Mammary microvascular endothelial cell (primary cell): ENCODE results near the gene MYOT.

GRCh38 chr5:135376428-135377062, 22.5 kb downstream of the MACROH2A1 start:
- RAMPAGE, long total RNA, result no peak

DNA sequence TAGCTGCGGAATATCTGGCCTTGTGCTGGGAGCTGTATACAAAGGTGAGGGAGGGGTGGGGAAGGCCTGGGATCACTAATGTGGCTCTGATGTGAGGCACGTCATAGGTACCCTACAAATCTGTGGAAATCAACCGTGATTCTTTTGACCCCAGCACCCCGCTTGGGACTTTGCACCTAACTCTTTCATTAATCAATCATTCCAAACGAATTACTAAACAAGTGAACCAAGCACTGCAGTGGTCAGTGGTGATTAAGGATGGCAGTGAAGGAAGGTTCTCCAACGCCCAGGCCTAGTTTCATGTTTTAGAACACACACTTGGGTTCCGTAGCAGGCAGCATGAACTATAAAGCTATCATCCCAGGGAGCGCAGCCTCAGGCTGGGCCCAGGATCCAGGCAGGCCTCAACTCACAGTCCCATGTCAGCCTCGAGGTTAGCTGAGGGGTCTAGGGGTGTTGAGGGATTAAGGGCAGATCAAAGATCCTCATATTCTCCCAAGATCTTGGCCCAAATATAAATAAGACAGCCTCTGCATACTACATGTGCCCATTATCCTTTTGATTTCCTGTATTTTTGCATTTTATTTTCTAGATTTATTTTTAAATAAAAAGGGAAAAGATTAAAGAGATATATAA, 18.7 kb downstream of the MACROH2A1 start:
- RAMPAGE, long total RNA, result no peak

- RAMPAGE, long total RNA, result no peak
Observed at GRCh38 chr5:135434152-135434566, 13.0 kb downstream of the DCANP1 start.

DNA sequence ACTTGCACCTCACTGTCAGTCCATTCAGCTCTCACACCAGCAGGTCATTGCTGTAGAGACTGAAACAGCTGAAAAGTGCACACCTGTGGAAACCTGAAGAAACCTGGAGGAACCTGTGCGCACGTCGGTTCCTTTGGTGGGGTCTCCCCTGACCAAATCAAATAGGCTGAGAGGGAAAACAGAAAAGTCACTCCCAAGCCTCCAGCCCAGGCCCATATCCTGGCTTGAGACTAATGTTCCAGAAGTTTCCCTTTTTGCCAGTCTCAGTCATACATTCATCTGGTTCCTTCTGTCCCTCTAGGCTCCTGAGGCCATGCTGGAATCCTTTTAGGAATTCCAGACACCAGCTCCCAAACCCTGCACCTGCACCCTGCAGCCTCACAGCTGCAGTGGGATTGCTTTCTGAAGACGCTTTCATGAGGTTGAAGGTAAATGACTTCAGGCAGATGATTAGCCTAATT, 24.2 kb upstream of the CXCL14 start:
- RAMPAGE, long total RNA, result no peak

GRCh38 chr5:136018744-136019224, 10.0 kb upstream of the TGFBI start:
- RAMPAGE, long total RNA, result no peak

DNA sequence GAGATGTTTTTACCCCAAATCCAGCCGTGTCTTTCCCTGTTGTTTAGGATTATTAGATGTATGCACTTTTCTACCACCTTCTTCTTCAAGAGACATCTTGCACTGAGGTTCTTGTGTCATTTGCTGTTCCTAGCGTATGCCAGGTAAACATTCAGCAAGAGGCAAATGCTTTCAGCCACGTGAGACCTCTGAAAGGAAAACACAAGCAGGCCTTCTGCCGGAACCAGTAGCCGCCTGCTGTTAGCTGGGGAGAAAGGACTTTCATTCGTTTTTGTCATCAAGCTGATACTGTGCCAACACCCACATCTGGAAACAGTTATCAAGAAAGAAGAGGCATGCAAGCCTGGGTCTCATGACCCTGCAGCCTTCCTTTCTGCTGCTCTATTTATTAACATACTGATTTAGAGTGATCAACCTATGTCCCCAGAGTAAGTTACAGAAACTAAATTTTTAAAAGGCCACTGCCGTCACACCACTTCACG, 9.4 kb upstream of the TGFBI start:
- RAMPAGE, long total RNA, result no peak

- RAMPAGE, long total RNA, result no peak
Observed at GRCh38 chr5:136106533-136106732, 26.2 kb upstream of the SMAD5 start.

GRCh38 chr5:136182079-136182489, 10.9 kb downstream of the SMIM32 start:
- RAMPAGE, long total RNA, result no peak

GRCh38 chr5:137073187-137073748, 425.9 kb downstream of the SPOCK1 start:
- RAMPAGE, long total RNA, result no peak

GRCh38 chr5:137425400-137425907, 73.7 kb downstream of the SPOCK1 start:
- RAMPAGE, long total RNA, result no peak

GRCh38 chr5:137753298-137754254, 587 bp downstream of the HNRNPA0 start:
- RAMPAGE, long total RNA, result no peak

GRCh38 chr5:137867597-137868010, at the start of gene MYOT:
Gene MYOT (plus strand): TSS chr5:137867860.
- RAMPAGE, long total RNA, result no peak

GRCh38 chr5:137870552-137871615, 3.2 kb downstream of the MYOT start:
- RAMPAGE, long total RNA, result no peak

GRCh38 chr5:138000002-138000568, 32.8 kb downstream of the FAM13B start:
- RAMPAGE, long total RNA, result no peak

DNA sequence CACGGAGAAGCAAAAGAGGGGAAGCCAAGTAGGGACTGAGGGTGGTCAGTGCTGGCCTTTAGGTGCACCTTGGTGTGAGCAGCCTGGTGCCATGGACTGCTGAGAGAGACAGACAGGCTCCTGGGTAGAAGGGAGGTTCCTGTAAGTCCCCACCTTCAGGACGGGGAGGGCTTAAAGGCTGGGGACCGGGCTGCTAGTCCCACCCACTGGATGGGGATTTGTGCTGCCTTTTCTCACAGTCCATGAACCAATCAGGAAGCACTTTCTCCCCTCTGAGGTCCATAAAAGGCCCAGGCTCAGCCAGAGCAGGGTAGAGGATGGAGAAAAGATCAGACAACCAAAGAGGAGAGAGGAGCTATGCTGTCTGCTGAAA, 15.3 kb downstream of the CDC25C start:
- RAMPAGE, long total RNA, result no peak

- RAMPAGE, long total RNA, result no peak
Observed at GRCh38 chr5:138345203-138346133, 7.0 kb upstream of the KDM3B start.

DNA sequence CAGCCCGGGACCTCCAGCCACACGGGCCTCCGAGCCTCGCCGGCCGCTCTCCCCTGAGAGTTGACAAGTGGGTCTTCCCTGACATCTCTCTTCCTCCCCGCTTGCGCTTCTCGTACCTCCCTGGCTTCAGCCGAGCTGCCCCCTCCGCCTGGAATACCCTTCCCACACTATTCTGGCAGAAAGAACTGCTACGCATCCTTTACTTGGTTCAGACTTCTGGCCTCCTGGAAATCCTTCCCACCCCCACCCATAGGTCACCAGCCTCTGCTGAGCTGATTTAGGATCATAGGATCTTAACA, 27.1 kb downstream of the EGR1 start:
- RAMPAGE, long total RNA, result no peak

- RAMPAGE, long total RNA, result no peak
Observed at GRCh38 chr5:138517207-138517857, 25.7 kb downstream of the ETF1 start.

- RAMPAGE, long total RNA, result no peak
Observed at GRCh38 chr5:138565222-138566164, 9.7 kb downstream of the HSPA9 start.

DNA sequence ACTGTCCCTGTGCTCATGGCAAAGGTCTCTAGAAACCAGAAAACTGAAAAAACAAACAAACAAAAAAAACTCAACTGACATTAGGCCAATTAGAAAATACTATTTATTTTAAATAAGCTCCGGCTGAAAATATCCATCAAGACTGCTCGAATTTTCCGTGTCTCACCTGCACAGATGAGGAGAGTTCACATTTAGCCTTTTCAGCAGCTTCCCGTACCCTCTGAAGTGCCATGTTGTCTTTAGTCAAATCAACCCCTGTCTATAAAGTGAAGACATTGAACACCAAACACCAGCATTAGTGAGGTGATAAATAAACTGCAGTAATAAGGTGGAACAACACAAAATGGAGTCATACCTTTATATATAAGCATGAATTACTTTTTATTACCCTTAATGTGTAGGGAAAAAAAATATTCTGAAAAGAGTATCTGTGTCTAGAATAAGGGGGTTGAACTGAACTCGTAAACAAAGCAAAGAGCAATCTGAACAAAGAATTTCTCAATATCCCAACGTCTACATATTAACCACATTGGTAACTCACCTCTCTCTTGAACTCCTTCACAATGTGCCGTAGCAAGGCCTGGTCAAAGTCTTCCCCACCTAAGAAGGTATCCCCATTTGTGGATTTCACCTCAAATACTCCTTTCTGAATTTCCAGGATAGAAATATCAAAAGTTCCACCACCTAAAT, 8.6 kb downstream of the HSPA9 start:
- RAMPAGE, long total RNA, result no peak